OCI-LY7 (cell line): ENCODE measurements around the gene COL21A1.

DNA sequence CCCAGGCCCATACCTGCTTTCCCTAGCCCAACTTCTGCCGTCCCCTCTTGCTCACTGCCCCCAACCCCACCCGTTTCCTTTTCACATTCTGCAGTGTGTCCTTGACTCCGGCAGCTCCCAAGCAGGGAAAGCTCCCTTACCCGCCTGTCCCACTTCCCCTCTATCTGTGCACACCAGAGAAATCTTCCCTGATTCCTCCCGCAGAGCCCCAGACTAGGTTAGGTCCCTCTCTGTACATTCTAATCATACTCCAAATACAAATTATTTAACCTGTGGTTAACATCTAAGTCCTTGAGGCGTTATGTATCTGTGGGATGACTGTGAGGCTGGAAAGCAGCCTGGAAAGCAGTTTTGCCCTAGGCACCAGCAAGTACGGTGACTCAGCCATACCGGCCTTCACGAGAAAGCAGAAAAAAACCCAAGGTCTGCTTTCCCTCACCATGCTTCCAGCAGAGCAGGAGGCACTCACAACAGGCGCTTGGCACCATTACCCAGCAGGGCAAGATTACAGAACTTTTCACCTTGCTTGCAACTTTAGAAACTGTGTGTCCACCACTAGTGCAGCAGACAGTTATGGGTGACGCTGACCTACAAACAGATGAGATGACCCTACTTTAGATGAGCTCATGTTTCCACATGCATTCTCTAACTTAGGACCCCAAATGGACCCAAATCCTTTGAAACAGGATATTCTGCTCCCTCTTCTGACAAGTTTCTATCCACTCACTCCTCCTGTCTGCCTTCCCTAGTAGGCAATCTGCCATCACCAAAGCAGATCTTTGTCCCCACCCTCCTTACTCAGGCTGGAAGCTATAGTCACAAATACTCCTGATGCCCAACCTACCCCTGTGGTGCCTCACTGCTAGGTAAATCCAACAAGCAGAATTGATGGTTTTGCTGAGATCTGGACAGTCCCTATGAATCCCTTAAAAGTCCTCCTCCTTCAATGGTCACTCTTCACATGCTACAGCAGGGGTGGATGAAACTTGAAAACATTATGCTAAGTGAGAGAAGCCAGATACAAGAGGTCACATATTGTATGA, 22.0 kb downstream of the ELOVL5 start:
- PRO-cap: no peak
- RAMPAGE, long total RNA: no peak

DNA sequence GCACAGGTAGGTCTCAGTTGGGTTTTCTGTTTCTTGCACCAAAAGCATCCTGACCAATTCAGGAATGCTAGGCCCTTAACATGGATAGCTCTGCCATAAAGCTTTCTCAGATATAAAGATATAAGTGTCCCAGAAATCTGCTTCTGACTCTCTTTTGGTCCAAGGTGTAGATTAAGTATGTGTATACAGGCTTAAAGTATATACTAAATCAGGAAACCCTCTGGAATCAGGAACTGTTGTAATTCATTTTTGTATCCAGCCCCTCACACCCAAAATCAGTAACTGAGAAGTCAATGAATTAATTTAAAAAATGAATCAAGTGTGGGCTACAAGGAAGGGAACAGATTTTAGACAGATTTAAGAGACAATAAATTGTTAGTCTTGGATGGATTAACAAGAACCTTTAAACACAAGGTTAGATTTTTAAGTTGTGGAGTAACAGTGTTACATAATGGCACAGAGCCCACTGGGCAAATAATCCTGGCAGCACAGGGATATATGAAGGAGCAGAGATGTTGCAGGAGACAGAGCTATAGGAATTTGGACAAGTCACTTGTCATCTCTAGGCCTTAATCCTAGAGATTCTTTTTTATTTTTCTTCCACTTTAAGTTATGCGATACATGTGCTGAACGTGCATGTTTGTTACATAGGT, 3.3 kb downstream of the ELOVL5 start:
- PRO-cap: no peak
- RAMPAGE, long total RNA: no peak

GRCh38 chr6:53465934-53466557, 78.9 kb downstream of the GCLC start:
- PRO-cap: no peak
- RAMPAGE, long total RNA: no peak

GRCh38 chr6:53500020-53500713, 44.7 kb downstream of the GCLC start:
- PRO-cap: no peak
- RAMPAGE, long total RNA: no peak

DNA sequence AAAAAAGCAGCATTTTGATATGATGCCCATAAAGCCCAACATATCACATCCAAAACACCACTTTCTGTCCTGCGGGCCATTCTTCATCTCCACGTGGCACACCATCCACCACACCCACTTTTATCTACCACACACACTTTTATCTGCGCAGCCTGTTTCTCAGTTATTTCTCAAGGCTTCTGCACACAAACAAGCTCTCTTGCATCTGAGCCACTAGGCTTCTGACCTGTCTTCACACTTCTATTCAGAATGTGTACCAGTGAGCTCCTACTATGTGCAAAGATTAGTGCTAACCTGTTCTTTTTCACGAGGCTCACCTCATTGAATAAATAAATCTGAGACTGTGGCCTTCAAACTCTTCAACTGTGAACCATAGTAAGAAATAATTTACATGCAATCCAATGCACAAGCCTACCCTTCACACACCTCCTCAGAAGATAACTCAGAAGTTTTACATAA, 5.2 kb downstream of the GCLC start:
- PRO-cap: no peak
- RAMPAGE, long total RNA: no peak

DNA sequence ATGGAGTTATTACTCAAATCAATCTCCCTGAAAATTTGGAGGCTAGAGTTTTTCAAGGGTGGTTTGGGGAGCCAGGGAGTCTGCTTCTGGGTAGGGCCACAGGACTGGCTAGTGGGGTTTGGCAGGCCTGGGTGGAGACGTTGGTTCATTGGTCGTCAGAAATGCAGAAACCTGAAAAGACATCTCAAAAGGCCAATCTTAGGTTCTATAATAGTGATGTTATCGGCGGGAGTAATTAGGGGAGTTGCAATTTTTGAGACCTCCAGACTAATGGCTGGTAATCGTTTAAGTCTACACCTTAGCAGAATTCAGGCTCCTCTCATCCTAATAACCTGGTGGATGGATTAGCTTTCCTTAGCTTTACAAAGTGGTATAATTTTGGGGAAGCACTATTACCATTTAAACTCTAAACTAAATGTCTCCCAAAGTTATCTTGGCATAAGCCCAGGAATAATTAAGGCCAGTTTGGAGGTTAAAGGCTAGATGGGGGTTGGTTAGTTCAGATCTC, 51.4 kb downstream of the KLHL31 start:
- PRO-cap: no peak
- RAMPAGE, long total RNA: no peak

DNA sequence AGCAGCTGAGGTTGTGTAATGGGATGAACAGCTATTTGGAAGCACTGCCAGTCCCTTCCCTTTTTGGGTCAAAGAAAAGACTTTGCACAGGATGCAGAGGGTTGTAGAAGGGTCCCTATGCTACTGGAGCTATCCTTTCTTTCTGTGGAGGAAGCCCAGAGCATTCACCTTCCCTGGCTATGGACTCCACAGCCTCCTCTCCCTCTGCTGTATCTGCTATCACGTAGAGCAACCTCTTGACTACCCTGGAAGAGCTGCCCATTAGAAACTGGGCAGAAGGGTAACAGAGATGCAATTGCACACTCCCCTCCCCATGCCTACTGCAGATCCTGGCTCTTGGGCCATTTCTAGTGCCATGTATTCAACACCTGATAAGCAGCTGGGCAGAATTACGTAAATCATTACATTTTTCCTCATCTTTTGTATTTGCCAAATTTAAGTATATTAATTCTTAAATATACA, 3.1 kb downstream of the KLHL31 start:
- PRO-cap: no peak
- RAMPAGE, long total RNA: no peak

GRCh38 chr6:53664518-53665173, 910 bp downstream of the KLHL31 start:
- PRO-cap: no peak
- RAMPAGE, long total RNA: no peak

GRCh38 chr6:53704359-53704858, 38.9 kb upstream of the KLHL31 start:
- PRO-cap: no peak
- RAMPAGE, long total RNA: no peak

DNA sequence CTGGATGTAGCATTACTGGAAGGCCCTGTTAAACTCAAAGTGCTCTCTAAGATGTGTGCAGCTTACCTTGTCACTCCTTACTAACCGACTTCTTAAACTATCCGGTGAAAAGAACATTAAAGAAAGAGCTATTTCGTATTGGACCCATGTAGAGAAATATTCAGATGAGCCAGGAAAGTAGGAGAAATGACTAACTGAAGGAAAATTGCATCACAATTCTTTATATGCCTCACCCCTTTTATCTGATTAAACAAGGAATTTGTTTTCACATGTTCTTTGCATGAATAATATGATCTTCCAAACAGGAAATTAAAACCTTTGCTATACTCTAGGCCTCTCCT, 42.0 kb upstream of the LRRC1 start:
- PRO-cap: no peak
- RAMPAGE, long total RNA: no peak

DNA sequence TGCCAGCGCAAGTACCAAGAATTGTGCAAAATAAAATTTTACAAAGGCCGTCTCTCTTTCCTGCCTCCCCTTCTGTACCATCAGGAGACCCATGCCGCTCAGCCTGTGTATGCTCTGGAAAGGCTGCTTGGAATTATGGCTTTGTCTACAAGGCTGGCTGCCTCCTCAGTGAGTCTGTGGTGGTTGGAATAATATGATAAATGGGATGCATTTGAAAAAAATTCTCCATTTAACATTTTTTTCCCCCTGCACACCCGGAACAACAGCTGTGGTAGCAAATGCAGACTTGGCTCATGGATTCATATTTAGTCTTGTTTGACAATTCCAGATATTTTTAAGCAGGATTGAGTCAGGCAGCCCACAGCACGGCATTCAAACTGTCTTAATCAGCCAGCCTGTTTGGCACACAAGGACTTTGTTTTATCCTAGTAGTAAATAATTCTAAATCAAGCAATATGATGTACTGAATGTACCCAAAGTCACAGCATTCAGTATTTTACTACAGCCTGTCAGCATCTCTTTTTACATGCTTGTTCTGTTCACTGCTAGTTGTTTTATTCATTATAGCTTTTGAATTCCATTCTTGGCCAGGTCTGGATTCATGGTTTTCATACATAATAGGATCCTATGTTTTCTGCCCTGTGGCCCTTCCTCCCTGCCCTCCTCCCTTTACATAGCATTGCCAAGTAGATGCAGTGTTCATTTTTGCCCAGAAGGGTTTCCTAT, 68.0 kb downstream of the LRRC1 start:
- PRO-cap: no peak
- RAMPAGE, long total RNA: no peak

GRCh38 chr6:54037485-54037869, 73.8 kb upstream of the MLIP start:
- PRO-cap: no peak
- RAMPAGE, long total RNA: no peak

DNA sequence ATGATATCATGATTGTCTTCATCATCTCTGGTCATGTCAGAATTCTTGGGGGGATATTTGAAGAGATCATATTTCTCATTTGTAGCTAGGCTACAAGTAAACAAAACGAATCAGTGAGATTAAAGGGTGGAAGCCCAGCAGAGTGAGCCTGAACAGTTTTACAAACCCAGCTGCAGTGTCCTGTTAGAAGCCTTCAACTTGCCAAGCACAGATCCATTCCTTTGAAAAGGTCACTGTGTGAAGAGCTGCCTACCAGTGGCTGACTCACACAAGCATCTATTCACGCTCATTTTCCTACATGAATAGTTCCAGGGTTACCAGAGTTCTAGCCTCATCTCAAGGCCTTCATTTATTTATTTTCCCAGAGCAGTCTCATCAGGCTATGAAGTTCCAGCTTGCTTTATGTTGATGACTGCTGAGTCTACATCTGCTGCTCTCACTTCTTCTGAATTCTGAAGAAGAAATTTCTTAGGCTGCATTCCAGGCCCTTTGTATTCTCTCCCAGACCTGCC, 25.7 kb upstream of the MLIP start:
- PRO-cap: no peak
- RAMPAGE, long total RNA: no peak

DNA sequence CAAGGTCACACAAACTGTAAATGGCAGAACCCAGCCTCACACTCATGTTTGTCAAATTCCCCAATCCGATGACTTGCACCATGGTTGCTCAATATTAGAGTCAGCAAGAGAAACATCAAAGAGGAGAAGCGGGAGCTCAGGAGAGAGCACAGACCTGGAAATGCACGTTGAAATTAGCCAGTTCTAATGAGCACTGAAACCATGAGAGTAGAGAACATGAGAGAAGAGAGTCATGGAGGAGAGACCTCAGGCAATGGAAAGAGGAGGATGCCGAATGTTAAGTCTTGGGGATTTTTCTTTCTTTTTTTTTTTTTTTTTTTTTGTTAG, 13.4 kb upstream of the MLIP start:
- PRO-cap: no peak
- RAMPAGE, long total RNA: no peak

DNA sequence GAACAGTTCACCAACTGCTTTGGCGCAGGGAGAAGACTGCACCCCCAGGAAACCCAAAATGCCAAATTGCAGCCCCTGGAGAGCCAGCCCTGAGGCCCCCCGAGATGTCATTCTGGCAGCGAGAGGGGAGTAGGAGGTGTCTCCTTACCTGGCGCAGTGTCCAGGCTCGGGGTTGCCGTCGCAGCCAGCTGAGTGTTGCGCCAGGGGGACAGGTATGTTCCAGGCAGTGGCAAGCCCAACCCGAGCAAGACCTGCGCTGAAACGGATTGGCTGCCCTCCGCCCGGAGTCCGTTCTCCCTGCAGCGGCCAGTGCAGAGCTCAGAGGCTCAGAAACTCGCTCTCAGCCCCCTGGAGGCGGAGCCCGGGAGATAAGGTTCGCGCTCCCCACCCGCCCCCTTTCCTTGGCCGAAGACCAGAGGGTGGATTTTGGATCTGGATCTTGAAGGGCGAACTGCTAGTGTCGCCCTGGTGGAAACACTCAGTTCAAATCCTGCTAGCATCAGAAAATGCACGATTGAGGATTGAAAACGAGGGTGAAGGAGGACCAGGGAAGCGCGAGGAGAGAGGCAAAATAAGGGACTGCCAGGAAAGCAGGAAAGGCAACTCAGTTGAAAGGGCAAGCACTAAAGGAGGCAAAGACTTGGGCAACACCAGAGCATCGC, at the start of gene COL21A1:
COL21A1 (minus strand) TSS at position 342 of the 662 bp plus-strand sequence.
- PRO-cap: no peak
- RAMPAGE, long total RNA: no peak

DNA sequence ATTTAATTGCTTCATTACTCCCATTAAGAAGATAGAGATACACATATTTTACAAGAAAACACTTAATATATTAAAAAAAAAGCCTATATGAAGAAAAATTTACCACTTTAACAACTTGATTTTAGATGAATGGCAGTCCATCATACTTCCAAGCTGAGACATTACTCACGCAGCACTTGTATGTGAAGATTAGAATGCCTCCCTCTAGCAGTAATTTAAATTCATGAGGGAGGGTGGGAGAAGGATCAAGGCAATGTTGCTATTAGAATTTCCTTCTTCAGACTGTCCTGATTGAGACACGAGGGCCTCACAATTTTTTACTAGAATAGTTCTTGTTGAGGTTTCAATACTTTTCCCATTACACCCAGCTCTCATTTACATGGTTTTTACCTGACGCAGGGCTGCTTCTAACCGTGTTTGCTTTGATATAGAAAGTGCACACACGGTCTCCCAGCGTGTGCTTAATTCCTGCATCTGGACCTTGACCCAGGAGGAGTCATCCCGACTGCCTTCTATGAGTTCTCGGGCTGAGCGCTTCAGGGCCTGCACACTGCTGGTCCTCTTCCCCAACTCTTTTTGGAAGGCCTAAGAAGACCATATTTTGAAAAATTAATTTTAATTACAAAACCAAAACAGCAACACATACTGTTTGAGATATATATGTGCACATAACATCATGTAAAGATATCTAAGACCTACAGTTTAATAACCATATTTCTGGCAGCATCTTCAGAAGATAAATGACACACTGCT, 235.1 kb upstream of the COL21A1 start:
- PRO-cap: no peak
- RAMPAGE, long total RNA: no peak

- PRO-cap: no peak
- RAMPAGE, long total RNA: no peak
Measured at GRCh38 chr6:56527383-56527793, 280.0 kb upstream of the COL21A1 start.

GRCh38 chr6:56542281-56543133, 295.1 kb upstream of the COL21A1 start:
- PRO-cap: no peak
- RAMPAGE, long total RNA: no peak

DNA sequence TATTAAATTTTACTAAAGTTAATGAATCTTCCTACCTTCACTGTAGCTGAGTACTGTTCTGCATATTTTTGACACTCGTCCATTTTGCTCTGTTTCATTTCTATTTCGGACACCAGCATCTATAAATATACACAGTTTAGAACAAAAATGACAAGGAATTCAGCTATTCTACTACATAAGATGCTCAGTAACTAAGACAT, 327.6 kb downstream of the DST start:
- PRO-cap: no peak
- RAMPAGE, long total RNA: no peak

DNA sequence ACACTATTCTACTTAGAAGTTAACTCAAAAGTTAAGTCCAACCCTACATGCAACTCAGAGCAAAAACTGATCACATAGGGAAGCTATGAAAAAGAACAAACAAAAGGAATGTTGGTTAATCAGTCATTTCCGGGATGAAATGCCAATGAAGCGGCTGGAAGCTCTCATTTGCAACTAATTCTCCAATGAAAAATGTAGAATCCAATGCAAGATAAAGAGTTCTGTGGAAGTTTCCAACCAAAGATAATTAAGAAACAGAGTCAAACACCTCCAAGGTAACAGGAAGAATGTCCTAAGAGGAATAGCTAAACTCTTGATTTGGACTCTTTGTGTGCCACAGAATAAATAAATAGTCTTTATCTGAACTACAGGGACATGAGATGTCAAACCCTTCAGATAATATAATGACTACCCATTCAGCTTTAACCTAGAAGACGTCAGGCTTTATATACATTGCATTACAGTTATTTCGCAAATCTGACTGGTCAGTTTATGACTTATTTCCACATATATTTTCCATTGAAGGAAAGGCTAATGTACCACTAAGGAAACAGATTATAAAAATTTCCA, 264.0 kb downstream of the DST start:
- PRO-cap: no peak
- RAMPAGE, long total RNA: no peak